GM12892 (cell line): ENCODE measurements around a stretch of chr14.

DNA sequence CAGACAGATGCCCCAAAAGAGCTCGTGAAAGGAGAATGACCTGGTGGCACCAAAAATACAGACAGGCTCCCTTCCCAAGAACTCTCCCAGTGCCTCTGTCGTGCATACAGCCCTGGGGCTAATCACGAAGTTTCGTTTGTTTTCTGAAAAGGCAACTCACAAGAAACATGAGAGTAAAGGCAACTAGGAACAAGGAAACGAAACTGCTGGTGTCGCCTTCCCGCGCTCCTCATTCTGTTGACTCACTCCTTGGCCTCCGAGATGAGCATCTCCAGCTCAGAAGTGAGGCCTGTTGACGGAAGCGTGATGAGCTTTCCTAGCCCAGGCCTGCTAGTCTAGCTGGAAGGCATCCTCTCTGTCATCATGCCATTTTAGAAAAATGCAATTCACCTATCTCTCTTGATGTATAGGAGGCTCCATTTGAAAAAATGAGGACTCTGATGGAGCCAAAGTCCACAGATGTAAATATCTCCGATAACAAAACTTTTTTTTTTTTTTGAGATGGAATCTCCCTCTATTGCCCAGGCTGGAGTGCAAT is 50.5 kb downstream of the TTC9 start:
- RRBS: no CpG with 5 or more reads among the region's 12 CpGs

DNA sequence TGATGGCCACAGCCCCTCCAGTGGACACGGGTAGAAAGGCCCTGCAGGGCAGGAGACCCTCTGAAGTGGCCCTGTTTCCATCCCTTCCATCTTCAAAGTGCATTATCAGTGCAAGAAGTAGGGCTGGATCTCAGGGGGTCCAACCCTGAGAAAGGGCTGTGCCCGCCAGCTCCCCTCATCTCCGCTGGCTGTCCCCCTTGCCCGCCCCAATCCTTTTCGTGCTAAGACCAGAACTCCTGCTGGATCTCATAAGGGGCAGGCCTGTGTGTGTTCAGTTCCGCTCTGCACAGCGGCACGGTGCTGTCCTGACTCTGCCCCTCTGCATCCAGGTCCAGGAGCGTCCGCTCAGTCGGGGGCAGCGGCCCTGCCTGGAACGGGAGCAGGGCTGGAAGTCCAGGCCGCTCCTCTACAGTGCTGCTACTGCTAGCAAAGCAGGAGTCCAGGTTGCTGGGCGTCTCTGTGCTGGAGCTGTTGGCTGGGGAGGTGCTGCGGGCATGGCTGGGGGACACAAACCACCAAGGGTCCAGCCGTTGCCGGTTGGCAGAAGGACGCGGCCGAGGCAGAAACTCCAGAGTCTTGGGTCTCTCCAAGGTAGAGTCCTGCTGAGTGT is 79.0 kb downstream of the MAP3K9 start:
- RRBS: no CpG with 5 or more reads among the region's 21 CpGs

GRCh38 chr14:70908122-70909306 is 1.3 kb downstream of the PCNX1 start:
- RRBS: 4% methylated on average over 31 of the region's 77 CpGs

DNA sequence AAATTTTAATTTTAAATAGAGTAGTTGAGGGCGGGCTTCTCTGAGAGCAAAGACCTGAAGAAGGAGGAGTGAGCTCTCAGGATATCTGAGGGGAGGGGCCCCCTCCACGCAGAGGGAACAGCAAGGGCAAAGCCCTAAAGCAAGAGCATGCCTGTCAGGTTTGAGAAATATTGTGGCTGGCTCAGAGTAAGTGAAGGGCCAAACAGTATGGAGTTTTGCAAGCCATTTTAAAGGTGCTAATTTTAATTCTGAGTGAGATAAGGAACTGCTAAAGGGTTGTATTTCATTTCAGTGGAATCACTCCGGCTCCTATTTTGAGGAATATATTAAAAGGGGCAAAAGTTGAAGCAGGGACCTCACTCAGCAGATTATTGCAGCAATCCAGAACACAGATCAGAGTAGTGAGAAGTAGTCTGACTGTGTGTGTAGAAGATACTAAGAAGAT is 64.4 kb downstream of the PCNX1 start:
- RRBS: no CpG with 5 or more reads among the region's 3 CpGs

DNA sequence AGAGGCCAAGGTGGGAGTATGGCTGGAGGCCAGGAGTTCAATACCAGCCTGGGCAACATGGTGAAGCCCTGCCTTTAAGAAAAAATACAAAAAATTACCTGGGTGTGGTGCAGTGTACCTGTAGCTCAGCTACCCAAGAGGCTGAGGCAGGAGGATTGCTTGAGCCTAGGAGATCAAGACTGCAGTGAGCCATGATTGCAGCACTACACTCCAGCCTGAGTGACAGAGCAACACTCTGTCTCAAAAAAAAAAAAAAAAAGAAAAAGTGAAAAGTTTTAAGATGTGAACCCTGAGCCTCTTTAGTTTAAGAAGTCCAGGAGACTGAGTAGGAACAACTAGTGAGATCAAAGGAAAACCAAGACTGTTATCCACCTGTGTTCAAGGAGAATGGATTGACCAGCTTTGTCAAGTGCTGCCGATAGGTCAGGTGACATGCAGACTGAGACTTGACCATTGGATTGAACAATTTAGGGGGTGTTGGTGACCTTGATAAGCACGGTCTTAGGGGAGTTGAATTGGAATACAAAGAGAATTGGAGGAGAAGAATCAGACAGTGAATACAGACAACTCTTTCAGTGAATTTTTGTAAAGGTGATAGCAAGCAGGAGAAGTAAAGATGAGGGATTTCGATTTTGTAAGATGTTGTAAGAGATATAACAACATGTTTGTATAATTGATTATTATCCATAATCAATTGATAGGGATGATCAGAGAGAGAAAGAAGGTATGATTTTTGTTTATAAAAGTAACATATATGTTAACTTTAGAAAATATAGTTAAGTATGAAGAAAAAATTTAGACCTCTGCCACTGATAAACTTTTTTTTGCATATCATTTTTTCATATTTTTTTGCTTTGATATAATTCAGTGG is 66.0 kb downstream of the PCNX1 start:
- RRBS: no CpG with 5 or more reads among the region's 3 CpGs

GRCh38 chr14:70981711-70982064 is 74.4 kb downstream of the PCNX1 start:
- RRBS: no CpG with 5 or more reads among the region's 3 CpGs

DNA sequence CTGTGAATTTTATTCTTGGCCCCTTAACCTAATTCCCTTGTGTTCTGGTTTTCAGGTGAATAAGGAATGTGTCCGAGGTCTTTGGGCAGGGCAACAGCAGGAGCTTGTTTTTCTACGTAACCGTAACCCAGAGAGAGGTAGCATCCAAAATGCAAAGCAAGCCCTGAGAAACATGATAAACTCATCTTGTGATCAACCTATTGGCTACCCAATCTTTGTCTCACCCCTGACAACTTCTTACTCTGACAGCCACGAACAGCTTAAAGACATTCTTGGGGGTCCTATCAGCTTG is 196.0 kb downstream of the PCNX1 start:
- RRBS: no CpG with 5 or more reads among the region's 4 CpGs

GRCh38 chr14:71349141-71349963 is 29.1 kb downstream of the SIPA1L1 start:
- RRBS: no CpG with 5 or more reads among the region's 4 CpGs

- RRBS: no CpG with 5 or more reads among the region's 2 CpGs
Measured at GRCh38 chr14:71429192-71429748, 109.0 kb downstream of the SIPA1L1 start.

DNA sequence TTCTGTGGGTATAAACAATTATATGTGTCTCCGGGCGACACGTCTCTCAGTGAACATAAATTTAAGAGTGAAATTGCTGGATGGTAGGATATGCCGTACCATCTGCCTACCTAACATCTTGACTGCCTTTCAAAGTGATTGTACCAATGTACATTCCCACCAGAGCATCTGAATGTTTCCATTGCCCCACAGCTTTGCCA is 197.1 kb downstream of the SIPA1L1 start:
- RRBS: no CpG with 5 or more reads among the region's 4 CpGs

- RRBS: no CpG with 5 or more reads among the region's 6 CpGs
Measured at GRCh38 chr14:71572075-71572942, 252.0 kb downstream of the SIPA1L1 start.

DNA sequence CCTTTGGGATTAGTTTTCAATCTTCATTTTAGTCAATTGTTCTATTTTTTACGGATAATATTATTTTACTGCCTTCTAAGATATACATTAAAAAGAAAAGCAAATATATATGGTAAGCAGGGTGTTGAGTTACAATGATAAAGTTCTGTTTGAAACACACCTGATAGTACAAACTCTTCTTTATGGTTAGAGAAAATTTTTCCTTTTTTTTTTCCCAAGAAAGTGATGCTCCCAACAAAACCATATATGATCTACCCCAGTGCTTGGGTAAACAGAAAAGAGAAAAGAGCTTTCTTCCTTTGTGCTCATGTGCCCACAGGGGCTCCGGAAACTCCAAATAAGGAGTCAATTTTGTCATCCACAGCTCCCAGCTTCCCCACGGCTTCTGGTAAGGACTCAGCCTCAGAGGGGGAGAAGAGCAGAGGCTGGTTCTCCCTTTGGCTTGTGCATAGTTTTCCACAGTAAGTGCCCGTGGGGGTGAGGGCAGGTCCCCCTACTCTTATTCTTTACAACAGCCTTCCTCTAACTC is 13.4 kb upstream of the RGS6 start:
- RRBS: no CpG with 5 or more reads among the region's 4 CpGs

- RRBS: no CpG with 5 or more reads among the region's 4 CpGs
Measured at GRCh38 chr14:72529057-72529568, 364.8 kb downstream of the DPF3 start.

DNA sequence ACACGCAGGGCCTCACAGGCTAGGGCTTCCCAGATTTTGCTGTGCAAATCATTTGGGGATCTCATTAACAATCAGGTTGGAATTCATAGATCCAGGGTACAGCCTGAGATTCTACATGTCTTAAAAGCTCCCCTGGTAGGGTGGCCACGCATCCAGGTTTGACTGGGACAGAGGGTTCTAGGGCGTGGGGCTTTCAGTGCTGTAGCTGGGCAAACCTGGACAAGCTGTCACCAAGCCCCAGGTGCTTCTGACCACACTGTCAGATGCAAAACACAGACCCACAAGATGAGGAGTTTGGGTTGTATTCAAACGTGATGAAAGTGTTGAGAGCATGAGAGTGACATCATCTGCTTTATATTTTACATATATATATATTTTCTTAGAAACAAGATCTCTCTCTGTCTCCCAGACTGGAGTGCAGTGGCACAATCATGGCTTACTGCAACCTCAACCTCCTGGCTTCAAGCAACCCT is 210.2 kb downstream of the DPF3 start:
- RRBS: no CpG with 5 or more reads among the region's 4 CpGs

- RRBS: 5% methylated on average over 40 of the region's 103 CpGs
Measured at GRCh38 chr14:73237655-73238971, 807 bp downstream of the PAPLN start.

- RRBS: no CpG with 5 or more reads among the region's 15 CpGs
Measured at GRCh38 chr14:73490605-73490878, 191 bp upstream of the RIOX1 start.

DNA sequence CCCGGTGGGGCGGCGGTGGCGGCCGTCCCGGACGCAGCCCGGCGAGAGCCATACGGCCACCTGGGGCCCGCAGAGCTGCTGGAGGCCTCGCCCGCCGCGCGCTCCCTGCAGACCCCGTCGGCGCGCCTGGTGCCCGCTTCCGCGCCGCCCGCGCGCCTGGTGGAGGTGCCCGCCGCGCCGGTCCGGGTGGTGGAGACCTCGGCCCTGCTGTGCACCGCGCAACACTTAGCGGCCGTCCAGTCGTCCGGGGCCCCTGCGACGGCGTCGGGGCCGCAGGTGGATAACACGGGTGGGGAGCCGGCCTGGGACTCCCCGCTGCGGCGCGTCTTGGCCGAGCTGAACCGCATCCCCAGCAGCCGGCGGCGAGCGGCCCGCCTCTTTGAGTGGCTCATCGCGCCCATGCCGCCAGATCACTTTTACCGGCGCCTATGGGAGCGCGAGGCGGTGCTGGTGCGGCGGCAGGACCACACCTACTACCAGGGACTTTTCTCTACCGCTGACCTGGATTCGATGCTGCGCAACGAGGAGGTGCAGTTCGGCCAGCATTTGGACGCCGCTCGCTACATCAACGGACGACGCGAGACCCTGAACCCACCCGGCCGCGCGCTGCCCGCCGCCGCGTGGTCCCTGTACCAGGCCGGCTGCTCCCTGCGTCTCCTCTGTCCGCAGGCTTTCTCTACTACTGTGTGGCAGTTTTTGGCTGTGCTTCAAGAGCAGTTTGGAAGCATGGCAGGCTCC is 691 bp downstream of the RIOX1 start:
- RRBS: 2% methylated on average over 39 of the region's 90 CpGs

DNA sequence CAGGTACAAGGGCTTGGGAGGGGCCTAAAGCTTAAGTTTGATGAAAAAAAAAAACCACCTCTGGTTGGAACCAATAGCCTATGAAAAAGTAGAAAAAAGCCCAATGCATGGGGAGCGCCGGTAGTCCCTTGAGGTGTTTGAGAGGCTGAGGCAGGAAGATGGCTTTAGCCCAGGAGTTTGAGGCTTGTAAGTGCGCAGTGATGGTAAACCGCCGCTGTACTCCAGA is 768 bp upstream of the ACOT1 start:
- RRBS: no CpG with 5 or more reads among the region's 5 CpGs

DNA sequence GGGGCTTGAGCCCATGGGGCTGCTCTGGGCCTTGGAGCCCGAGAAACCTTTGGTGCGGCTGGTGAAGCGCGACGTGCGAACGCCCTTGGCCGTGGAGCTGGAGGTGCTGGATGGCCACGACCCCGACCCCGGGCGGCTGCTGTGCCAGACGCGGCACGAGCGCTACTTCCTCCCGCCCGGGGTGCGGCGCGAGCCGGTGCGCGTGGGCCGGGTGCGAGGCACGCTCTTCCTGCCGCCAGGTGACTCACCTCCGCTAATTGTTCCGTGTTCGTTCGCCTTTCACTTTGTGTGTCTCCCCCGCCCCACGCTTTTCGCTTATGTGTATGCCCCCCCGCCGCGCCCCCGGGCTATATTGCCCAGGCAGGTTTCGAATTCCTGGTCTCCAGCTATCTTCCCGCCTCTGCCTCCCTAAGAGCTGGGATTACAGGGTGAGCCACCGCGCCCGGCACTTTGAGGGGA is 661 bp downstream of the ACOT2 start:
- RRBS: 3% methylated on average over 9 of the region's 44 CpGs

- RRBS: no CpG with 5 or more reads among the region's 18 CpGs
Measured at GRCh38 chr14:73722496-73723252, 8.5 kb upstream of the PNMA1 start.